HT-29 (cell line): ENCODE results near the genes FRRS1, GPR88 and AMY1C.

DNA sequence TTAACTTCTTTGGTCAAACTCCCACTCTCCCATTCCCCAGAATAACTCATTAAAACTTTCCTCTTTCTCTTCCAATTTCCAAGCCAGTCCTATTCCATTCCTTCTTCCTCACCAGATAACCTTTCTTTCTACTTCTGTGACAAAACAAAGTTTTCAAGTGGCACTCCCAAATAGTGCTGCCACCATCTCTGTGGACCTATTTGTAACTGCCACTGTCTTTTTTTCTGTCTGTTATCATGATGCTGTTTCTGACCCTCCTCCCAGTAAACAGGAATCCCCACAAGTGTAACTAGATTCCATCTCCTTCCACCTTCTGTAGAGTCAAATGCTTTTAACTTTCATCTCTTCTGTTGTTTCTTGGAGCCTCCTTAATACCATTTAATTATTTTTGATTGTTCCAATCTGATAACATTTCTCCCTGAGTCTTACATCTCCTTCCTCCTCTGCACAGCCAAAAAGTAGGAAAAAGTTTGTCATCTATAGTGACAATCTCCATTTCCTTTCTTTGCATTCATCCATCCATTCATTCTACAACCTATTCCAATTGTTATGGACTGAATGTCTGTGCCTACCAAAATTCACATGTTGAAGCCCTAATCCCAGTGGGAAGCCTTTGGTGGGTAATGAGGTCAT lies 120.2 kb downstream of the DPYD start:
- RAMPAGE, long total RNA: no peak

DNA sequence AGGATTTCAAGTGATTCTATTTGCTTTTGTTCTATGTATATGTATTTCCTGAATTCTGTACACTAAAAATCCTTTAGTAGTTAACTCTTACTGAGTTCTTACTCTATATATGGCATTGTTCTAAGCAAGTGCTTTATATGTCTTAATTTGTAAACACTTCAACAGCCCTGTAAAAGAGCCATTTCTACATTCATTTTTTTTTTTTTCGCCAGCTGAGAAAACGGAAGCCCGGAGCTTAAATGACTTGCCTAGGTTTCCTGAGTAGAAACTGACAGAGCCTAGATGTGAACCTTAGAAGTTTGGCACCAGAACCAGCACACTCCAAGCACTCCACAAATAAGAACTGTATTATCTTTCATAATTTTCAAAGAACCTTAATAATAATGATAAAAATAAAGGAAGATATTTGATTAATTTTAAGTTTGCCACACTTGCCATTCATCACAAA lies 71.5 kb downstream of the DPYD start:
- RAMPAGE, long total RNA: no peak

GRCh38 chr1:98048232-98048728 lies 127.4 kb upstream of the DPYD start:
- RAMPAGE, long total RNA: no peak

DNA sequence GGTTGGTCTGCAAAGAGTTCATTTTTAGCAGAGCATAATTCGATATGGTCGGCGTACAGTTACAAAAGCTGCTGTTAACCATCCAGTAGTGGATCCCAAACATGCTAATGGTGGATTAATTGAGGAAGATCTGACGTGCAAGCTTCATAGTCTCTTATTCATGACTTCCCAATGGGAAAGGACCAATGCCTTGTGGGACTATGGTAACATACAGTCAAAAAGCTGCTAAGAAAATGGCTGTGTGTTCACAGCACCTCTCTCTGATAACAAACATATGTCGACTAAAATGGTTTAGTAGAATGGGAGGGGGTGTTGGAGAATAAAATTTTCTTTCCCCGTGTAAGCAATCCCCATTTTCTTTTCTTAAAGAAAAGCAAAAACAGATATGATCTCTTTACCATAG lies 128.9 kb upstream of the DPYD start:
- RAMPAGE, long total RNA: no peak

- RAMPAGE, long total RNA: no peak
Observed at GRCh38 chr1:98660830-98661259, 676 bp upstream of the SNX7 start.

DNA sequence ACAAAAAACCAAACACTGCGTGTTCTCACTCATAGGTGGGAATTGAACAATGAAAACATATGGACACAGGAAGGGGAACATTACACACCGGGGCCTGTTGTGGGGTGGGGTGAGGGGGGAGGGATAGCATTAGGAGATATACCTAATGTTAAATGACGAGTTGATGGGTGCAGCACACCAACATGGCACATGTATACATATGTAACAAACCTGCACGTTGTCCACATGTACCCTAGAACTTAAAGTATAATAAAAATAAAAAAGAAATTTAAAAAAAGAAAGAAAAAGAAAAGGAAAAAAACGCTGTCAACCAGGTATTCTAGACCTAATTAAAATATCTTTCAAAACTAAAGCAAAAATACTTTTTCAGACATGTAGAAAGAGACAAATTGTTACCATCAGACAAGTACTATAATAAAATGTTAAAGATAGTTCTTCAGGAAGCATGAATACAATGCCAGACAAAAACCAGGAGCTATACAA lies 124.3 kb upstream of the PALMD start:
- RAMPAGE, long total RNA: no peak

GRCh38 chr1:99766223-99766986 lies at the start of gene FRRS1:
Gene FRRS1, minus strand, starts transcription at chr1:99766635.
- RAMPAGE, long total RNA: no peak

DNA sequence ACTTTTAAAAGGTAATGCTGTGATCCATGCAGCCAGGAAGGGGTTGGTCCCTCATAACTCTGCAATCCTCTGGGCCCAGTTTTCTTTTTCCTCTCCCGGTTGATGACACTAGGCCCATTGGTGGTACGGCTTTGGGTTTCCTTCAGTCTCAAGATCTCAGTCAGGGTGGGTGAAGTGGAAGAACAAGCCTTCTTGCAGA lies 544 bp upstream of the SLC35A3 start:
- RAMPAGE, long total RNA: no peak

DNA sequence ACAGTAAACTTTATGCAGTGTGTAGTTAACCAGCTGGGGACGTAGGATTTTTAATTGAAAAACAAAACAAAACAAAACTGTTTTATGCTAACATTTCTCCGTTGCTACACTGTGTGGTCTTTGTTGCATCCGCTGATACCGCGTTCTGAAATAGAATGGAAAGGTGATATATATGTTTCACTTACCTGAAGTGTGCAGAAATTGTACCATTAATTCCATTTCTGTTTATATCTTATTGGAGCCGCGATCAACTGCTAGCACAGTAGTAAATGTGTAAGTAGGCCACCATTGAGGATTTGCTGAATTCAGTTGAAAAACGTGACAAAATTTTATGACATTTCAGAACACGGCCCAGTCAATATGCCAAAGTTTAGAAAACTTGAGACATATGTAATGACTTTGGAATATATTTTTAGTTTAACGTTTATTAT lies 1.2 kb downstream of the MFSD14A start:
- RAMPAGE, long total RNA: no peak

DNA sequence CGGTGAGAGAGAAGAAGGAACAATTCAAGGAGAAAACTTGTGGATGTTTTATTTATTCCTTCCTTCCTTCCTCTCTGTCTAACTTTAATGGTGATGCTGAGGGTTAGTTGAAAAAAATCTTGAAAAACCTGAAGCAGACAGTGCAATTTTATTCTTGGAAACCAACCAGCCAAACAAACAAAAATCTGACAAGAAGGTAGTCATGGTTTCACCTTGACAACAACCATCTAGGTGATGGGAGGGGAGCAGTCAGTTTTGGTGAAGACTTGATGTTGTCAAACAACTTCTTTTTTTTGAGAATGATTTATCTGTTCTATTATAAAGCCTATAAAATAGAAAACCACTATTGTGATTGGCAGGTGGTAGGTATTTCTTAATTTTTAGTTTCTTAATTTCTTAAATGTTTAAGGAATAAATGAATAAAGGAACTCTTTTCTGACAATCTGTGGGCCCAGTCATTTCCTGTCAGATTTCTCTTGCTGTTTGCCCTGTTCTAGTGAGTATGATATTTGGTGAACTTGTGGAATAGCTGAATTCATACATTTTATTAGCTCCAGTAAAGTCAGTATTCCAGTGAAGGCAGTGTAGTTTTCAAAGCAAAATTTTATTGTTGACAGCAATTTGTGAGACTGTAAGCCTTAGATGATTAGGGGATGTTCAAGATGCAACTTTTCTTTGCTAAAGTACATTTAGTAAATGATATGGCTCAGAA lies 92.2 kb upstream of the GPR88 start:
- RAMPAGE, long total RNA: no peak

GRCh38 chr1:100452601-100453142 lies 85.3 kb upstream of the GPR88 start:
- RAMPAGE, long total RNA: no peak

GRCh38 chr1:100464055-100464747 lies 73.7 kb upstream of the GPR88 start:
- RAMPAGE, long total RNA: no peak

- RAMPAGE, long total RNA: no peak
Observed at GRCh38 chr1:100537987-100538588, at the start of gene GPR88. Gene GPR88, plus strand, starts transcription at chr1:100538139.

GRCh38 chr1:100786833-100787462 lies 67.4 kb downstream of the VCAM1 start:
- RAMPAGE, long total RNA: no peak

DNA sequence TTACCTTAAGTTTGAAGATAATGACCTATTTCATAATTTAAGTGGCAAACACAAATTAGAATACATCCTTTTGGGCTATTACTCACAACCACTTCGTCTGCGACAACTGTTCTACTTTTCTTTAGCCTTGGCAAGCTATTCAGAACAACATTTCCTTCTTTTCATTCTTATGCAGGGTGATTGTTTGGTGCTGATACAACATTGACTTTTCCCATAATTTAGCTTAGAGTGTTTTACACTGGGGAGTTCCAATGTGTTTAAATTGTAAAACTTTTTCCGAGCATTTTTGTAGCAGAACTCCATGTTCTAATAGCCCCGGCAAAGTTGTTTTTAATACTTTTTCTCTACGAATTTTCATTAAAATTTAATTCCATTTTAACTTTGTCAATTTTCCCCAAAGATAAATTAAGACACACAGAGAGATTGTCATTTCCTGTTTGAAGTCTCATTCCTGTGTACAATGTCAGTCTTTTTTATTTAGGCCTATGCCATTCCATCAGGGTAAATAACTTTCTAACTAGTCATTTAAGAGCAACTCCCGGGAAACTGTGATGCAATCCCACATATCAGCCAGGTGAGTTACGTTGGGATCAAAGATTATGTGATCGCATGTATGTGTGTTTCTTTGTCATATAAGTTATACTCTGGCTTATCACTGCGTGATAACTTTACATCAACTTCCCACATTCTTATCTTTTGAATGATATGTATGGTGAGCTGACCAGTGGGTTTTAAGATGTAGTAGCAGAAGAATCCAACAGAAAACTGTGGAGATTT lies 86.3 kb upstream of the S1PR1 start:
- RAMPAGE, long total RNA: no peak

- RAMPAGE, long total RNA: no peak
Observed at GRCh38 chr1:101291632-101292113, 54.9 kb downstream of the S1PR1 start.

DNA sequence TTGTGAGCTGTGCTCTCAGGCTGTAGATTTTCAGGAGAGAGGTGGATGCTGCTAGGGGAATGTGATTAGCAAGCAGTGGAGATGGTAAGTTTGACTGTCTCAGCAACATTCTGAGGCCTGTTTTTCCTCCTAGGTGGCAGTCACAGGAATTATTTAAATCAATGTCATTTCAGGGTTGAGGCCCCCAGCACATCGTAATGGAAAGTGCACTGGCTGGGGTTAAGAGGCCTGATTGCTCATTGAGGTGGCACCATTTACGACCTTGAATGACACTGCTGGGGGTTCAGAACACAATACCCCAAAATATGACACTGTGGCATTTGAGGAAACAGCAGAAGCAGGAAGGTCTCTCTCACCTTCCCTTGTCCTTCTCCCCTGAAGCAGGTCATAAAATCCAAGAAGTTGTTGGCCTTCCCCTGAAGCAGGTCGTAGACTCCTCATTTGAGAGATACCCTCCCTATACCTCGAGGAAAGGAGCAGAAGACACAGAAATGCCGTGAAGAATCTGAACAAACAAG lies 71.2 kb downstream of the S1PR1 start:
- RAMPAGE, long total RNA: no peak

DNA sequence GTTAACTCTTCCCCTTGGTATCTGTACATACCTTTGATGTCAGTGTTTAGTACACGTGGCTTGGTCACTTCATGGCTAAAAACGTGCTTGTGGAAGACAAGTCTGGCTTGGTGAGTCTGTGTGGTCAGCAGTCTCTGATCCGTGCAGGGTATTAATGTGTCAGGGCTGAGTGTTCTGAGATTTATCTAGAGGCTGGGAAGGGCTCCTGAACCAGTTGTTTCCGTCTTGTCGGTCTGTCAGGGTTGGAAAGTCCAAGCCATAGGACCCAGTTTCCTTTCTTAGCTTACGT lies at the start of gene AMY1C:
TSS of gene AMY1C (plus strand) at position 184 of the 289 bp plus-strand sequence.
- RAMPAGE, long total RNA: no peak

DNA sequence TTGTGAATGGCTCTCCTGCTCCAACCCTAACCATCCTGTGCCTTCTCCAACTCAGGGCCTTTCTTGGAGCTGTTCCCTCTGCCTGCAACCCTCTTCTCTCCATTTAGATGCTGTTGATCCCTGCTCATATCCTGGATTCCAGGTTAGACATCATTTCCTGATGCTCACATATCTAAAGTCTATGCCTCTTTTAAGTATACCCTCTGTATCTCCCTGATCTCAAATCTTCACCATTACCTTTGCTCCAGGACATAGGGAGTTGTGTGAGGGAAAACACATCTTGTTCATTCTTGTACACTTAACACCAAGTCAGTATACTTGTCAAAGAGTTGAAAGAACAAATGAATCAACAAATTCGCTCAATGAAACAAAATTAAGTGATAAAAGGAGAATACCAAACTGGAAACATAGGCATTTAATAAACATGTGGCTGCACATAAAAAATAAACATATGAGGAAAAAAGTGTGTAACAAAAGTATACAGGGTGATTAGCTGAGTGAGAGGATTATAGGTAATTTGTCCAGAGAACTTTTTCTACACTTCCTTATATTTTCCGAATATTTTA lies 291.5 kb downstream of the VAV3 start:
- RAMPAGE, long total RNA: no peak

- RAMPAGE, long total RNA: no peak
Observed at GRCh38 chr1:107686356-107686636, 278.7 kb downstream of the VAV3 start.